H4 (cell line): ENCODE measurements around the genes NOB1 and PDPR.

GRCh38 chr16:69365781-69366363 lies 14.3 kb upstream of the TMED6 start:
- RAMPAGE, long total RNA, result no peak

GRCh38 chr16:69417237-69418156 lies 6.9 kb upstream of the CYB5B start:
- RAMPAGE, long total RNA, result no peak

DNA sequence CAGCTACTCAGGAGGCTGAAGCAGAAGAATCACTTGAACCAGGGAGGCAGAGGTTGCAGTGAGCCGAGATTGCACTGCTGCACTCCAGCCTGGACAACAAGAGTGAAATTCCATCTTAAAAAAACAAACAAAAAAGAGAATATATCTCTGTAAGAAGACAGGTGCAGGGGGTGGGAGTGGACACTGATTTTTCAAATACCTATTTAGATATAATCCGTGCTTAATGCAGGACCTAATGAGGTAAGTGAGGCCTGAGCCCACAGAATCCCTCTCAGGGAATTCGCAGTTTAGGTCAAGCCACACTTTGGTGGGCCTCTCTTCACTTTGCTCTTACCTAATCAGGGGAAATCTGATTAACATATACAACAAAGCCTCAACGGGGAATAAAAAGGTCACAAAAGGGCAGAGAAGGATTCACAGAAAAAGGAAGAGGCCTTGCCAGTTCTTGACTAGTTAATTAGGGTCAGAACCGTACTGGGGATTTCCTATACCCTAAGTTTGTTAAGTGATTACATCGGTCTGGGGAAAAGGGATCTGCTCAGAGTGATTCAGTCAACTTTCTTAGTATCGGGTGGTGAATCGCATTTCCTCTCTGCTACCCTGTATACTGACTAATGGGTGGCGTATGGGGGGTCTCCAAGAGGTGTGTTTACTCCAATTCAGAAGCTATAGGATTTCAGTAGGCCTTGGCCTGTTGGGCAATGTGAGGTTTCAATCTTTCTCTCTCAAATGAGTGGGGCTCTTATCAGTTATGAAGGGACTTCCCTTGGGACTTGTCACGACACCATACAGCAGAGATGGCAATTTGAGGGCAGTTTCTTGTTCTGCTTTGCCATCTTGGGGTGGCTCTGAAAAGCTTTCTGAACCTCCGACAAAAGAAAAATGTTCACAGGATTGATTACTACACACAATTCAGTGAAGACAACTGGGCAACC lies 1.9 kb upstream of the NFAT5 start:
- RAMPAGE, long total RNA, result no peak

DNA sequence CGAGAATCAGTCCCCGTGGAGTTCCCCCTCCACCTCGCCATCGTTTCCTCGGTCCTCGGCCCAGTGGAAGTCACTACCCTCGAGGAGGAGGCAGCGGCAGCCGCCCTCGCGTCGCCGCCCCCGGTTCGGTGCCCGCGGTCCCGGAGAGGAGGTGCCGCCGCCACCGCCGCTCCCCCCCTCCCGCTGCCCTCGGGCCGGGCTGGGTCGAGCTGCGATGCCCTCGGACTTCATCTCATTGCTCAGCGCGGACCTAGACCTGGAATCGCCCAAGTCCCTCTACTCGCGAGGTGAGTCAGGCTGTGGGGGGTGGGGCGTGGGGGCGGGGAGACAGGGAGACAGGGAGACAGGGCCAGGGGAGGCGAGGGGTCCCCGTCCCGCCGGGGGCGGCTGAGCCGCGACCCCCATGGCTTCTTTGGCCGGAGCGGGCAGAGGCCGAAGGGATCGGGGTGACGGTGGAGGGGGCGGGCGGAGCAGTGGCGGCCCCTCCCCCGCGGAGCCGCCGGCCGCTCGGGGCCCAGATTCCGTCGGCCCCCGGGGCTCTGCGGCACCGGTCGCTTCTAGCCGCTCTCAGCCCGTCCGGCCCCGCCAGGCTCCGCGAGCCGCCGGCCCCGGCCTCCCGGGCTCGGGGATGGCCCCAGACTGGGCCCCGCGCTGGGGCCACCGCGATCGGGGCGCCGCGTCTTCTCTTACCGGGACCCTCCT lies 473 bp downstream of the NFAT5 start:
- RAMPAGE, long total RNA, result no peak

DNA sequence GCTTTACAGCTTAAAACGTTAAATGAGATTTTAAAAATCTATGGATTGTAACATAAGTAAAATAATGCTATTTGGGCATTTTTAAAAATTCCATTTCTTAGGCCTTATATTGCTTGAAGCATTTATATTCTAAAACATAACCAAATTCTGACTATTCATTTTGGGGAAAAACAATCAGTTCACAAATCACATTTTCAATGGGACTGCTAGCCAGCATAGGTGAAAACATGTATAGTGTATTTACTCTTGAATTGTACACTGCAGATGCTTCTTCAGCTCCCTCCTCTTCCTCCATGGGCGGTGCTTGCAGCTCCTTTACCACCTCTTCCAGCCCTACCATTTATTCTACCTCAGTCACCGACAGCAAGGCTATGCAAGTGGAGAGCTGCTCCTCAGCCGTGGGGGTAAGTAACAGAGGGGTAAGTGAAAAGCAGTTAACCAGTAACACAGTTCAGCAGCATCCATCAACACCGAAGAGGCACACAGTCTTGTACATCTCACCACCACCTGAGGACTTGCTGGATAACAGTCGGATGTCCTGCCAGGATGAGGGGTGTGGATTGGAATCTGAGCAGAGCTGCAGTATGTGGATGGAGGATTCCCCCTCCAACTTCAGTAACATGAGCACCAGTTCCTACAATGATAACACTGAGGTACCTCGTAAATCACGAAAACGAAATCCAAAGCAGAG lies 79.5 kb downstream of the NQO1 start:
- RAMPAGE, long total RNA, result no peak

DNA sequence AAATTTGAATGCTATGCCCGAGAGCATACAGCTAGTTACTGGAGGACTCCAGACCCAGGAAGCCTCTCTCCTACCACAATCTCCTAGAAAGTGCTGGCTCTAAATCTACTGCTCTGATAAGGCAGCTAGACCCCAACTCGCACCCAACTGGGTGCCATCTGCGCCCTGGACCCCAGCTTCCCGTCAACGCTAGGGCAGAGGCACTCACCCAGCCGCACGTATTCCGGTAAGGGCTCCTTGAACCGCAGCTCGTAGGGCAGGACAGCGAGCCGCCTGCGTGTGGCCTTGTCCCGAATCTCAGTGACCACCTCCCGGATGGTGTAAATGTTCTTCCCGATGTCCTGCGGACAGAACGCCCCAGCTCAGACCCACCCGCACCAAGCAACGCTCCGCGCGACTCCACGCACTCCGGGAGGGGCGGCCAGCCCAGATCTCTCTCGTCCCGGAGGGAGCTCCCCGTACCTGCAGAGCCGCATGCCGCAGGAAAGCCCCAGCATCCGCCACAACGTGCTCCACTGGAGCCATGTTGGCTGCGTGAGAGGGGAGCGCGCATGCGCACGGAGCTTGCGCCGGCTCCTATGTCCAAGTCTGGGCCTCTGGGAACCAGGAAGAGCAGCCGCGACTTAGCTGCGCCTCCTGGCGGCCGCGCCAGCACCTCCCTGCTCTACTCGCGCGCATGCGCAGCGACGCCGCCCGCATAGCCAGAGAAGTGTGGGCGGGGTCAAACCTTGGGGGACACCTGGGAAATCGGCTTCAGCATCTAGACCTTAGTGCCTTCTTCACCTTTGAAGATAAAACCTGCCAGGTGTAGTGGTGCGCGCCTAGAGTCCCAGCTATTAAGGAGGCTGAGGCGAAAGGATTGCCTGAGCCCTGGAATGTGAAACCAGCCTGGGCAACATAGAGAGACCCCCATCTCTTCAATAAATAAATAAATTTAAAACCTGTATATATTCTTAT lies at the start of gene NOB1:
NOB1 (minus strand) TSS at position 541 of the 957 bp plus-strand sequence.
- RAMPAGE, long total RNA, result start-site peak on the minus strand centred at position 549 of the sequence, 26 bp wide, 174 reads

DNA sequence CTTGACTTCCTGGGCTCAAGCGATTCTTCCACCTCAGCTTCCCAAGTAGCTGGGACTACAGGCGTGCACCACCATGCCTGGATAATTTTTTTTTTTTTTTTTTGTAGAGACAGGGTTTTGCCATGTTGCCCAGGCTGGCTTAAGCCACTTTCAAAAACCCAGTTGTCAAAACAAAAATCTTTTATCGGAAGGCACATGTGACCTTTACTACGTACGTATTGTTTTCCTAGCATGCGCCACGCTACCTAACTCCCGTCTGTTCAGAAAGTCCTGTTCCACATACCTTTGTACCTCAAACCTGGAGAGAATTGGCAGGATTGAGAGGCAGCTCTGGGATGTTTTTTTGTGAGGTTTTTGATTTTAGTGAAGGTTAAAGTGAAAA lies 61.1 kb upstream of the CLEC18A start:
- RAMPAGE, long total RNA, result no peak

DNA sequence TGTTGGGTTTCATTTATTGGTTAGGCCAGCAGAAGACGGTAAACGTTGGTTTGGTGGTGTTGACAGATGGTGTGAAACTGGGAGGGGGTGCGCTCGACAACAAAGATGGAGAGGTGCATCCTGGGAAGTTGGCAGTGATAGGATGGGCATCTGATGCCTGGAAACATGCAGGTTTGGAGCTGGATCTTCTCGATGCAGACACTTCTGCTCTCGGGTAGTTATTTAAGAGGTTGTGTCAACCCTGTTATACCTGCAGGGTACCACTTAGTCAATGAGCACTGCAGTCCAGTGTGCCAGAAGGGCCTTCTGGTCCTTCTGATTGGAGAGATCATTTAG lies 24.8 kb upstream of the CLEC18A start:
- RAMPAGE, long total RNA, result no peak

GRCh38 chr16:69926670-69927191 lies 24.4 kb upstream of the CLEC18A start:
- RAMPAGE, long total RNA, result no peak

DNA sequence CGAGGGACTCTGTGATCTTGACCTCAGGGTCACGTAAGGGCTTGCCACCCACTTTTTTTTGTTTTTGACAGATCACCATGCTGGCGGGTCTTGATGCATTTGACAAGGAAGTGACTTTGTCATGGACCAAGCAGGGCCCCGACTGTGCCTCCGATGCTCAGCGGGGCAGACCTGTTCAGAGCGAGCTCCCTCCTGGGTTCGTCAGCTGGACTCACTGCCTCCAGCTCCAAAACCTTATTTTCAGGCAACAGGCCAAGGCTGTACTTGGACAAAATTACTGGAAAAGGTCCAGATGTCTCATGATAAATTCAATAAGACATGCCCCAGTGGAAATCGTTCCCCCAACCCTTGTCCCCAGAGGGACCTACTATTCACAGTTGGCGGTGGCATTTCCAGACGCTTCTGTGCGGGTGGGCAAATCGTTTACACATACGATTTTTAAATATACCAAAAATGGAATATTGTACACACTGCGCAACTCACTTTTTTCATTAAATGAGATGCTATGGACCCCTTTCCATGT lies 8.9 kb upstream of the CLEC18A start:
- RAMPAGE, long total RNA, result no peak

DNA sequence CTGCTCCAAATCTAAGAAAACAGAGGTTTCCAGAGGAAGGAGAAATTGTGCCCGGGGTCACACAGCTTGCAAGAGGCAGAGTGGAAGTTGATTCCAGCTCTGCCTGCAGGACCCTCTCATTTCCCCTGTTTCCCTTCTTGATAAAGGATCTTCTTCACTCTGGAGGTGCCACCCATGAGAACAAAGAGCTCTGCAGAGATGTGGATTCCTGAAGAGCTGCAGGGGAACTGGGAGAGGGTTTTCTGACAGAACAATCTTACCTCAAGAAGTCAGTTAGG lies 26.1 kb downstream of the CLEC18A start:
- RAMPAGE, long total RNA, result no peak

DNA sequence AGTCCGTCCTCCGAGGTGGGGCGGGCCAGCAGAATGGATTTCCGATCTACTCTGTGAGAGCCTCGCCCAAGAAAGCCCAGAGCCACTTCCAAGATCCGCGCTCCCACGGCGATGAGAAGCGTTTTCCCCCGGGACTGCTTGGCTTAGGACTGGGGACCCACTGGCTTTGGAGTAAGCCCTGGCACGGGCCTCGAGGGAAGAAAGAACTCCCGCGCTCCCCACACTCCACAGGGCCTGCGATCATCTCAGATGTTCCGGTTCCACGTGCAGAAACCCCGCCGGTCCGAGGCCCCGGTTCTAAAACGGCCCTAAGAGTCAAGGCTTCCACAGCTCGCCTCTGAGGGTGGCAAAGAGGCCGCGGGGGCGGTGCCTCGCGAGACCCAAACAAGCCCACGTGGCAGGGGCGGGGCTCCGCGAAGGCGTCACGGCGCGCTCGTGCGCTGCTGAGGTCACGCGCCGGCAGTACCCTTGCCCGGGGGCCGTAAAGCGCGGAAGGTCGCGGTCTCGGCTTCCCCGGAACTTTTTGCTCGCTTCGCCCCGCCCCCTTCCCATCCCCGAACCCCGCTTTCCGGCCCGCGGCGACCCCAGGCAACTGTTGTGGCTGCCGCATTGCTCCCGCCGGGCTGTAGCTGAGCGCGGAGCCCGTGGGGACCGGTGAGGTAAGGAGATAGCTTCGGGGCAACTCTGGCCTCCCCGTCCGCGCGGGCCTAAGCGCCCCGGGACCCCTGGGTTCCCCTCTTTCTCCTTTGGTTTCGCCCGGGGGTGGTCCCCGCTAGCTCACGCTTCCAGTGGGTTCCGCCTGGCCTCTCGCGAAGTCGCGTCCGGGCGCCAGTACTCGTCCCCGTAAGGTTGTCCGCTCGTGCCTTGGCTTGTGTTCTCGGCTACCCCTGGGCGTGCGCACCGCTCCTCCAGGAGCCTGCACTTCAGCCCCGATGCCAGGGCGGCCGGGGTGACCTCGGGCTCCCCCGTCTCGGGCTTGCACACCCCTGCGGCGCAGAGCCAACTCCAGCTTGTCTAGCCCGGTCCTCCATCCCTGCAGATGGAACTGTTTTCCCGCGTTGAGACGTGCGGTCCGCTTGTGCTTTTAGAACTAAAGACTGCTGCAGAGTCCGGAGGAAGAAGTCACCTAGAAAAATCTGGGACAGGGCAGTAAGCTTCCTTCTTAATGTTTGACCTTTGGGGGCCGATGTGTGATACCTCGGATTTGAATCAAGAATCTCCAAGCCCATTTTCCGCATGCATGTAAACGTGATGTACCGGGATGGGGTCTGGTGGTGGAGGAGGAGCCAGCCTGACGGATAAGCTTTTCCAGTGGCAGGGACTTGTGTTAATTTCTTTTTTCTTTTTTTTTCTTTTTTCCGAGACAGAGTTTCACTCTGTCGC lies at the start of gene PDPR:
PDPR (plus strand) TSS at position 551 of the 1,383 bp plus-strand sequence.
- RAMPAGE, long total RNA, result no peak

- RAMPAGE, long total RNA, result no peak
Observed at GRCh38 chr16:70249593-70250464, 1.9 kb downstream of the EXOSC6 start.

DNA sequence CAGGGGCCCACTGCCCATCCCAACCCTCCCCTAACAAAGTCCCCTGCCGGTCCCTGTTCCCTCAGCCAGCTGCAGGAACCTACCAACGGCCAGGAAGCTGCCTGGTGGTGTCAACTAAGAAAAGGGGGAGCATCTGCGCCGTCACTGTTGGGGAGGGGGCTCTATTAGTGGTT lies 33.4 kb downstream of the DDX19A start:
- RAMPAGE, long total RNA, result no peak

DNA sequence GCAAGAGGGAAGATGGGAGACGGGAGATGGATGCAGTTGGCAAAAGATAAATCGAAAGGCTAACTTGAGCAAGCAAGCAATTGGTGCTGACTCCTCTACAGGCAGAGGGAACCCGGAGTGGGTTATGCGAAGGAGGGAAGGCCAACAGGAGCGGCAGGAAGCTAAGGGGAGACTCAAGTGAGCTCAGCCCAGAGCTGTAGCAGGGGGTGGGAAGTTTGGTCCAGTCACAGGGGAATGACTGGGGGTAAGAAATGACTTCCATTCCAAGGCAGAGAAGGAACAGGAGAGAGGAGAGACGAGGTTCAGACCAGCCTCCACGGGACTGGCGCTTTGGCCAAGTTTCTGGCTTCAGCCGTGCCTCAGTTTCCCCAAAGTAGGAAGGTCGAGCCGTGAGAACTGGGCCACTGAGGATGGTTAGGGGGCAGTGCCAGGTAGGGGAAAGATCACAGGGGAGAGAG lies 827 bp downstream of the ST3GAL2 start:
- RAMPAGE, long total RNA, result no peak

DNA sequence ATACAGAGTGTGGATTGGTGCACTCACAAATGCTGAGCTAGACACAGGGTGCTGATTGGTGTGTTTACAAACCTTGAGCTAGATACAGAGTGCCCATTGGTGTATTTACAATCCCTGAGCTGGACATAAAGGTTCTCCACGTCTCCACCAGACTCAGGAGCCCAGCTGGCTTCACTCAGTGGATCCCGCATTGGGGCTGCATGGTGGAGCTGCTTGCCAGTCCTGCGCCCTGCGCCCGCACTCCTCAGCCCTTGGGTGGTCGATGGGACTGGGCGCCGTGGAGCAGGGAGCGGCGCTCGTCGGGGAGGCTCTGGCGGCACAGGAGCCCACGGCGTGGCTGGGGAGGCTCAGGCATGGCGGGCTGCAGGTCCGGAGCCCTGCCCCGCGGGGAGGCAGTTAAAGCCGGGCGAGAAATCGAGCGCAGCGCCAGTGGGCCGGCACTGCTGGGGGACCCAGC lies 3.8 kb upstream of the FCSK start:
- RAMPAGE, long total RNA, result no peak

DNA sequence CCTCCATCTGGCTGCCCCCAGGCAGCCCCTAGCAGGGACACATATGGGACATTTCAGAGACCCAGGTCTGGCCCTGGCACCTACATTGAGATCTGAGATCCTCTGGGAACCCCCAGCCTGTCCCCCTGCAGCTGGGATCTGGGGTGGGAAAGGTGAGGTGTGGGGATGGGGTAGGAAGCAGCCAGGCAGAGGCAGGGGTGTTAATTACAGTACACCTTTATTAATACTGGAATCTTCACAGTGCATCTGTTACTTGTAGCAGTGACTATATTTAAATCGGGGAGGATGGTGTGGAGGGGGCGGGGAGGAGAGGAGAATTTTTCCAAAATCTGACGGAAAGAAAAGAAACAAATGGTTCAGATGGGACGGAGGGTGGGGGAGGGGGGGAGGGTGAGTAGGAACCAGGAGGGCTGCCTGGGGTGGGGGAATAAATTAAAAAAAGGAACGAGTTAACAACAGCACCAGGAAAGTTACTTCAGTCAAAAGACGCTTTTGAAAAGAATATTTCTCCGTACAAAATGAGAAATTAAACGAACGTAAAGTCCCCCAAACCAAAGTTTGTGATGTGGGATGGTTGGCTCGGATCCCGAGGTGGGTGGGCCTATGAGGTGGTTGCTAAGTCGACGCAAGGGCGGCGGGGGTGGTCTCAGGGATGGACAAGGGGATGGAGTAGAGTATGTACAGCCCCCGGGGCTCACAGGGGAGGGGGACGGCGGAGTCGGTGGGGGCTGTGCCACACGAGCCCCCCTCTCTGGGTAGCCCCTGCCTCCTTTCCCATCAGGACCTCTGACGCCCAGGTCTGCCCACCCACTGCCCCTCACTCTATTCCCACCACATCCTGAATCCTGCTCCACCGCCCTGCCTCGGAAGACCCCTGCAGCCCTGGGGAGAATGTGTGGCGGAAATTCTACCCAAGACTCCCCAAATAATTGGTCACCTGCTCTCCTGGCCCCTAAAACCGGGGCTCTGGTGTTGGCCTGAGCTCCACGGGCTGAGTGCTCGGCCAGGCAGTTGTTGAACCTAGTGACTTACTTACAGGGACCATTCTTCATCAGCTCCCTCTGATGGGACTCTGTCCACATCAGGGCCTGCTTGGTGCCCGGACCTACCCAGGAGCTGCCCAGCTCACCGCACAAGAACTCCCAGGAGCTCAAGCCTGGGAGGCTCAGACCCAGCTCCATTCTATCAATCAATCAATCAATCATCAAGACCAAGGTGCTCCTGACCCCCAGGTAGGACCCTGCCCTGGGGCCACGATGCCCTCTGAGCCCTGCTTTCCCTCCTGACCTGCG lies 15.1 kb downstream of the IL34 start:
- RAMPAGE, long total RNA, result no peak

- RAMPAGE, long total RNA, result no peak
Observed at GRCh38 chr16:70688177-70688909, 2.5 kb upstream of the MTSS2 start.

DNA sequence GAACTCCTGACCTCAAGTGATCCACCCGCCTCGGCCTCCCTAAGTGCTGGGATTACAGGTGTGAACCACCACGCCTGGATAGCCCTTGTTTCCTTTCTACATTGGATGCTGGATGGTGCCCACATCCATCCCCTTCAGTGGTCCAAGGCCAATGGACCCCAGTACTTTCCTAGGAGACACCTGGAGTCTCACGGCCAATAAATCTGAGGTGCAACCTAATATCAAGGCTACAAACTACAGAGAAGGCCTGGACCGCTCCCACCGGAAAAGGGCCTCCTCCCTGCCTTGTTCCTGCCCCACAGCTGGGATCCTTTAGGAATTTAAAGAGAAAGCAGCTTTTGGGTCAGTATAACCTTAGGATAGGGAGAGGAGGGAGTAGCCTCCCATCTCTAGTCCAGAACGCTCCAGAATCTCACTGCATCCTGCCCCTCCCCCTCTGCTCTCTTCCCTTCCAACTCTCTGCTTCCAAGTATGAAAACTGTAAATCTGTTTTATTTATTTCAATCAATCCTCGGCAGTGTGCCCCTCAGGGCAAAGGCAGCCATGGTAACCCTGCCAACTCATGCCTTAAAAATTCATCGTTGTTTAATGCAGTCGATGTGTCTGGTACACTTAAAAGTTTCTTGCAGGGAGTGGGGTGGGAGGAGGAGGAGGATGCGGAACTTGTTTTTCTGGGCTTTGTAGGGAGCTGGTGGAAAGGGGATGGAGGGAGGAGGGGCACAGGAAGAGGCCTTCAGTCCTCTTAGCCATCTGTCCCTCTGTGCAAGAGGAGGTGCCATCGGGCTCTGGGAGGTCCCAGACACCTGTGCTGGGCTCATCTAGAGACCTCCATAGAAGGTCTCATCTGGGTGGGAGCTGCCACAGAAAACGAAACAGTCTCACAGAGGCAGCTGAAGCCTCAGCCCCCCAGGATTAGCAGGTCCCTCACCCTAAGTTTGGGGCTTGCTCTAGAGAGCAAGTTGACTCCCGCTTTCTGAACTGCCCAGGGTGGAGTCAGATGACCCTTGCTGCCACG lies 21.2 kb upstream of the MTSS2 start:
- RAMPAGE, long total RNA, result no peak

DNA sequence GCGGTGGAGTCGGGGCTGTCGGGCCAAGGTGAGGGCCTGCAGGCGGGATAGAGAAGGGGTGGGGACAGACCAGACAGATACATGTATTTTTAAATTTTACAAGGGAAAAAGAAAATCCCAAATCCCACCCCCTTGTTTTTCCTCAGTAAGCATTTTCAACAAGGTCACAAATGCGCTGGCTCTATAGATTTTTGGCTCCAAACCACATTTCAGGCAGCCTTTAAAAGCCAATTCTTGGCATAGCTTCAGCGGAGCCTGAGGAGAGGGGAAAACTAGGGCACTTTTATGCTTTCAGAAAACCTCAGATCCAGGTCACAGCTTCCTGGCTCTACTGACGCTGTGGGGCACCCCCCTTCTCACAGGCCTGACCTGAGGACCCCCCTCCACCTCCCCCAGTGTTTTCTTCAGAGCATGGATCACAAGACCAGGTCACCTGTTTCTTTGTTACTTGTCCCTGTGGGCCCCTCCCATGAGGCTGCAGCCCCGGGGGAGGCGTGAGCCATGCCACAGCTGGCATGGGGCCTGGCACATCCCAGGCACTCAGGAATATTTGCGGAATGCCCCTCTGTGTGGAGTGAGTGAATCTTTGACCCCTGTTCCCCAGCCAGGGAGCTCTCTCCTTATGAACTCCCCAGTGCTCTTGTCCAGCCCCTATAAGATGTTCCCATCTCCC lies 30.0 kb upstream of the MTSS2 start:
- RAMPAGE, long total RNA, result no peak